ENCODE measurements around the genes LPAR6 and ARL11.

DNA sequence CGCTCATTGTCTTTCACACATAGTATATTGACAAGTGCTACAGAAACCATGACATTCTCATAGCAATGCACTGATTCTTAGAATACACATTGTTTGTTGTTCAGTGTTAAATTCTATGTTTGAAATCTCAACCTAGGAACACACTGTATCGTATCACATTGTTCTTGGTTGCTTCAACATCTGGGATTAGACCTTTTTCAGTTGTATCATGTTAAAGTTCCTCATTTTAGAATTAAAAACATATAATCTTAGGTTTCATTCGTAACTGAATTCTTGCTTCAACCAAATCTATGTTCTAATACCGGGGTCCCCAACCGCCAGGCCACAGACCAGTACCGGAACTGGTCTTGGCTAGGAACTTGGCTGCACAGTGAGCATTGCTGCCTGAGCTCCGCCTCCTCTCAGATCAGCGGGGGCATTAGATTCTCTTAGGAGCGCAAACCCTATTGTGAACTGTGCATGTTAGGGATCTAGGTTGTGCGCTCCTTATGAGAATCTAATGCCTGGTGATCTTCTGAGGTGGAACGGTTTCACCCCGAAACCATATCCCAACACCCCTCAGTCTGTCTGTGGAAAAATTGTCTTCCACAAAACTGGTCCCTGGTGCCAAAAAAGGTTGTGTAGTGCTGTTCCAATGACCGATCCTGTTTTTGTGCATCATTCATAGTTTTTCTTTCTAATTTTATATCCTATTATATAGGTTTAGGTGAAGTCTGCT lies 19.2 kb downstream of the ITM2B start:
- PRO-cap, result no peak
- RRBS, result no CpG with 5 or more reads among the region's 13 CpGs

DNA sequence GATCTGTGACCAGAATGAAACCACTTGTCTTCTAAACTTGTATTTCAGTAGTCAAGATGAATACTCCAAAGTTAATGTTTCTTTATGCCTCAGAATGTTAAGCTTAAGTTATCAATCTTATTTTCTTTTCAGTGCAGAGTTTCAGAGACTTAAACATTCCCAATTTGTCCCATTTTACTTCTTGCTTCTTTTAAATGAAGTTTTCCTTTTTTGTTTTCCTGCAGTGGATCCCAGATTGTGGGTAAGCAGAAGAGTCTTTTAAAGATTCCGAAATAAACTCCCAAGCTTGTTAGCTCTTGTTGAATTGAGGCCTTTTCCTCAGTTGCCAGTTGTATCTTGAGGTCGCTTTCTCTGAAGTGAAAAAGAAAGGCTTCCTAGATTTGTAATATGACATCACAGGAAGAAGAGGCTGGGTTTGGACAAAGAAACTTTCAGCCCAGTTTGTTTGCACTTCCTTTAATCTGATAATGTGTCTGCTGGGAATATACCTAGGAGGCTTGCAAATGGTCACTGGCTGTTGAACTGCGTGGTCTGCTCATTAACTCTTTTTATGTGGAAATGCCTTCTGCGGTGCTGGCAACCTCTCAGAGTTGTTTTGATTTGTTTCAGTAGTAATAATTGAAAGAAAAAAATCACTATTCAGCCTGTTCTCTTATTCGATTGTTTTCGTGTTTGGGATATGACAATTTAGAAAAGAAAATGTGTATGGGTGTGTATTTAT lies at the start of gene LPAR6:
Gene LPAR6 (minus strand): TSS at position 353 of the 721 bp plus-strand sequence.
- PRO-cap, result bidirectional peak, plus-strand start at position 500 of the sequence, minus-strand start at position 353 of the sequence
- RRBS, result no CpG with 5 or more reads among the region's 6 CpGs

GRCh38 chr13:48506696-48507559 lies 26.0 kb downstream of the RCBTB2 start:
- PRO-cap, result no peak
- RRBS, result no CpG with 5 or more reads among the region's 12 CpGs

DNA sequence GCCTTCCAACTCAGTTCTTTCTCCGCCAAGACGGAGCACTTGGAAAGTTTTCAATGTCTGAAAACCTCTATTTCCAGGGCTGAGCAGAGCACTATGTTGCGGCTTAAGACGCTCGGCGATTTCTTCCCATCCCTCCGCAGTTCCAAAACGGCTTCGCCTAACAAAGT lies 820 bp downstream of the RCBTB2 start:
- PRO-cap, result no peak
- RRBS, result no CpG with 5 or more reads among the region's 9 CpGs

DNA sequence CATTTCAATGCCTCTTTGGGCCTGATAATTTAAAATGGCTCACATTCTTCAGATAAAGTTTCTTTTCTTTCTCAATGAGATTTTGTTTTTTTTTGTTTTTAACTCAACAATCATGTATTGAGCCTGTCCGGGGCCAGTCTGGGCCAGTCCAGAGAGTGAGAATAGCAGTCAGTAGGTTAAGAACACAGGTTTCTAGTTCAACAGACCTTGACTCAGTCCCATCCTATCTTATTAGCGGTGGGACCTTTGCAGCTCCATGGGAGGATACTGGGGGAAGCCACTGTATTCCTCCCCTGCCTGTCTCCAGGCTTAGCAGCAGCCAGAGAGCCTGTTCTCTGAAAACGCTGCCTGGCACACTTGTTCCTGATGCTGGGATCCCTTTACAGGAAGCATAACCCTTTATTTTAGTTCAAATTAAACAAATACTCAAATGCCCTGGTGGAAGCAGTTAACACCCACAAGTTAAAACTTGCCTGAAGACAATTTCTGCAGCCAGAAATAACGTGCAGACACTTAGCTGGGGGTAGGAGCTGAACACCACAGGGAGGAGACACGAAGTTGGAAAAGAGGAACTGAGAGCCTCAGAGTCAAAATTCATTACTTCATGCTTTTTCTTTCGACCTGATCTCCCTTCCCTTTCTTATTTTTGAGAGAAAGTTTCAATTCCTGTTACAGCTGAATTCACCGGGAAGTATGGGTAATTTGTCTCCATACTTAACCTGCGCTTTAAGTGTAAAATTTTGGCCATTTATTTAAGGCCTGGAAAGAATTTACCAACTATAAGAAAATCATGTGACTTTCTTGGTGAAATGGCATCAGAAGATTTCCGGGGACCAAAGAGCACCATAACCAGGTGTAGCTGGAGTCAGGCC lies 46.1 kb upstream of the RCBTB2 start:
- PRO-cap, result no peak
- RRBS, result no CpG with 5 or more reads among the region's 9 CpGs

DNA sequence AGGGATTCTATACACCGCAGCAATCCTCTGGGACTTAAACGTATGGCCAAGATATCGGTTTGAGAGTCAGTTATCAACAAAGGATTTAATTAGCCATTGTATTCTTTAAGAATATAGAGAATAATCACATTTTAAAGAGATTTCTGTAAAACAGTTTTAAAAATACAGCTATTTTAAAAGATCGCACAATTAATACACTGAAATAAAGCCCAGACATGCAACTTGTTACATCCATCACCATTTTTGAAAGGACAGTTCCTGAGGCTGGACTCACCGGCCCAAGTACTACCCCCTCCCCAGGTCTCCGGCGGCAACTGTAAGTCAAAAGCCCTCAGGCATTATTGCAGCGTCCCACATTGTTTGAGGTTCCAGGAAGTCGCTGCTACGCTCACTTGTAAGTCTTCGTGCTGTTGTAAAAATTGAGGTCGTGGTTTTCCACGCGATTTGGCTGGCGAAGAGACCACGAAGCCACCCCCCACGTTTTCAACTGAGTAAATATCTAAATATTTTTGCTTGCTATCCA lies 750 bp upstream of the FNDC3A start:
- PRO-cap, result no peak
- RRBS, result no CpG with 5 or more reads among the region's 17 CpGs

GRCh38 chr13:49530295-49530899 lies 34.6 kb downstream of the PHF11 start:
- PRO-cap, result no peak
- RRBS, result no CpG with 5 or more reads among the region's 8 CpGs

DNA sequence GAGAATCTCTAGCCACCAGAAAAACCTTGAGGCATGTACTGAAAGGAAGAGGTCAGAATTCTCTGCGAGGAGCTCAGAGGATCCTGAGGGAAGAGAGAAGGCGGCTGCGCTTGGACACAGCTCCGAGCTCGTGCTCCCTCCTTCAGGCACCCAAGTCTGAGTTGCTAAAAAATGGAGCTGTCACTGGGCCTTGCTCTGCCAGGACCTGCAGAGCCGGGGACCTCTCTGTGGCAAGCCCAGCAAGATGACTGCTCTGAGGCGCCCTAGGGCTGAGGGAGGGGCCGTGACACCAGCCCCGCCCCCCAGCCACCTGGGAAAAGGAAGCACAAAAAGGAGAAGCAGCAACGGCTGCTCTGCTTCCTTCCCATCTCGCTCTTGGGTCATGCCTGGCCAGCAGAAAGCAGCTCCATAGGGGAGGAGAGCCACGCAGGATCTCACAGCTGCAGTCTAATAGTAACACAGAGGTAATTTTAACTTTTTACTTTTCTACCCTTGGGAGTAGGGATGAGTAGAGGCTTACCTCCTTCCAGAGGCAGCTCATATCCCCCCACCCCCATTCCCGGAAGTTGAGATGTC lies at the start of gene ARL11:
Gene ARL11 (plus strand): TSS at position 356 of the 576 bp plus-strand sequence.
- PRO-cap, result no peak
- RRBS, result no CpG with 5 or more reads among the region's 13 CpGs

DNA sequence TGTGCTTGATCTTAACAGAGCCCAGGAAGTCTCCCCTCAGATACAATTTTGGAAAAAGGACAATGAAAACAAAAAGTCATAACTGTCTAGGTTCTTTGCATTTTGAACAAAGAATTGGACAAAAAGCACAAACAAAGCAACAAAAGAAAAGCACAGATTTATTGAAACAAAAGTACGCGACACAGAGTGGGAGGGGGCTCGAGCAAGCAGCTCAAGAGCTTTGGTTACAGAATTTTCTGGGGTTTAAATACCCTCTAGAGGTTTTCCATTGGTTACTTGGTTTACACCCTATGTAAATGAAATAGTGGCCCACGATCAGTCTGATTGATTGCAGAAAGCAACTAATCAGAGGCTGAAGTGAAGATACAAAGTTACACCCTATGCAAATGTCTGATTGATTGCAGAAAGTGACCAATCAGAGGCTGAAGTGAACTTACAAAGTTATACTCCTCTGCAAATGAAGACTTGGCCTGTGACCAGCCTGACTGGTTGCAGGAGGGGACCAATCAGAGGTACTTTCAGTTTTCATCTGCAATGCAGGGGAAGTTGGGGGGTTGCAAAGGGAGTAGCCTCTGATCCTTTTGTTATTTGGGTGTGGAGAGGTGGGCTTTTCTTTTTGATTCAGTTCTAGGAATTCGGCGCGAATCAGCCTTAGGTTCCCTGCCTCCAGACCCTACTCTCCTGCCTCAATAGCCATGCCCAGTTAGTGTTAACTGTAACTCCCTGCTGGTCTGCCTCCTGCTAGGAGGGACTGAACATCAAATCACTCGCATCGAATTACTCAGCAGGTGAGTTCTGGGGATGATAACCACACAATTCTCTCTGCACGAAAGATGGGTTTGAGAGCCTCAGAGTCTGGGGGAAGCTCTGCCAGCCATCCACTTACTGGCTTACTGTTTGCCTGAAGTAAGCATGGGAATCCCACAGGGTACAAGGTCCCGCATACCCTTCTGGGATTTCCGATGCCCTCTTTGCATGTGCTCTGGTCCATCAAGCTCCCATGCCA lies 7.3 kb downstream of the ARL11 start:
- PRO-cap, result no peak
- RRBS, result no CpG with 5 or more reads among the region's 12 CpGs

DNA sequence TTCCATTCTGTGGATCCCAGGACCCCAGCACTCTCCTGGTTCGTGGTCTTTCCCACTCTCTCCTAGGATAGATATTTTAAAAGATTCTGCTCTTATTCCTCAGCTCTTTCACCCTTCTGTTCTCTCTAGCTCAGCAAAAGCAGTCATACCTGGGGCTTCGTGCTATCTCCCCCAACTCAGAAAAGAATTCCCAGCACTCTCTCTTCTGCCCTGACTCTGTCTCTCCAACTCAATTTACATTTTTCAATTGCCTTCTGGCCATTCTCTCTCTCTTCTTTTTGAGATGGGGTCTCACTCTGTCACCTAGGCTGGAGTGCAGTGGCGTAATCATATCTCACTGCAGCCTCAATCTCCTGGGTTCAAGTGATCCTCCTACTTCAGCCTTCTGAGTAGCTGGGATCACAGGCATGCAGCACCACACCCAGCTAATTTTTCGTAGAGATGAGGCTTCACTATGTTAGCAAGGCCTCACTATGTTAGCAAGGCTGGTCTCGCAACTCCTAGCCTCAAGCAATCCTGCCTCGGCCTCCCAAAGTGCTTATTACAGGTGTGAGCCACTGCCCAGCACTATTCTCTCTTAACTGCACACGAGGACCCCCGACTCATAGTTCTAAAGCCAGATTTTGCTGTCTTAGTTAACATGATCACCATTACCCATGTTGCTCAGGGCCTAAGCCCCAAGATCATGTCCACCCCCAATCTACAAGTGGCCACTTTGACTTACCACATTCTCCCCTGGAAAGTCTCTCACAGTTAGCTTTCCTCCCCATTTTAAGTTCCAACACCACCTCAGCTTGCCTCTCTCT lies 4.5 kb downstream of the EBPL start:
- PRO-cap, result no peak
- RRBS, result no CpG with 5 or more reads among the region's 8 CpGs

GRCh38 chr13:49996074-49996944 lies 533 bp upstream of the TRIM13 start:
- PRO-cap, result bidirectional peak, plus-strand start at chr13:49996378, minus-strand start at chr13:49996303; bidirectional peak, plus-strand start at chr13:49997042, minus-strand start at chr13:49996741
- RRBS, result 1% methylated on average over 30 of the region's 69 CpGs

DNA sequence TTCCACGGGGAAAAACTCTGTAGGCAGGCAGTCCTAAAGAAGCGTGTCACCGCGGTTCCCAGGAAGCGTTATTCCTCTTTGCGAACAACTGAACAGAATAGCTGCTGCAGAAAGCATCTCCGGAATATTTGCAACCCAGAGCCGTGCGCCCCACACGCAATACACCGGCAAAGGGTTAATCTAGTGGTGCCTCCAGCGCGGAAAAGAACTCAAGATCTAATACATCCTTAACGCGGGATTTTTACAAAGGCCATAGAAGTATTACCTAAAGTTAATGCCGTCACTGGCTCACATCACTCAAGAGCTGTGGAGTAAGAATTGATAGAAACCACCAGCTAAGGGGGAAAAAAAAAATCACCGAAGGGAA lies 65.1 kb downstream of the KCNRG start:
- PRO-cap, result no peak
- RRBS, result no CpG with 5 or more reads among the region's 17 CpGs

GRCh38 chr13:50122274-50123364 lies 107.4 kb downstream of the KCNRG start:
- PRO-cap, result no peak
- RRBS, result no CpG with 5 or more reads among the region's 5 CpGs

- PRO-cap, result no peak
- RRBS, result no CpG with 5 or more reads among the region's 18 CpGs
Observed at GRCh38 chr13:50128349-50128962, 113.2 kb downstream of the KCNRG start.

DNA sequence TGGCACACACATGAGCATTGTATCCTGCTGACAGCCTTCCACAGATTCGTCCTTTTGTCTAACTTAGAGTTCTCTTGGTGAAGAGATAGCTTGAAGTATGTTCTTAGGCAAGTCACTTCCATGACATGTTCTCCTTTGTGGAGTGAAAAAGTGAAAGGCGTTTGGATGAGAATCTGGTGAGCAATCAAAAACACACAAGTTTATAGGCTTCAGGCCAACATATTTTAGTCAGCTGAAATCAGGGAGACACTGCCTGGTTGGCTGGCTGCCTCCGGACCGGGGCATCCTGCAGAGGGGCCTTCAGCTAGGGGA lies 193.1 kb downstream of the KCNRG start:
- PRO-cap, result unidirectional peak, plus-strand start at position 227 of the sequence
- RRBS, result no CpG with 5 or more reads among the region's 4 CpGs

DNA sequence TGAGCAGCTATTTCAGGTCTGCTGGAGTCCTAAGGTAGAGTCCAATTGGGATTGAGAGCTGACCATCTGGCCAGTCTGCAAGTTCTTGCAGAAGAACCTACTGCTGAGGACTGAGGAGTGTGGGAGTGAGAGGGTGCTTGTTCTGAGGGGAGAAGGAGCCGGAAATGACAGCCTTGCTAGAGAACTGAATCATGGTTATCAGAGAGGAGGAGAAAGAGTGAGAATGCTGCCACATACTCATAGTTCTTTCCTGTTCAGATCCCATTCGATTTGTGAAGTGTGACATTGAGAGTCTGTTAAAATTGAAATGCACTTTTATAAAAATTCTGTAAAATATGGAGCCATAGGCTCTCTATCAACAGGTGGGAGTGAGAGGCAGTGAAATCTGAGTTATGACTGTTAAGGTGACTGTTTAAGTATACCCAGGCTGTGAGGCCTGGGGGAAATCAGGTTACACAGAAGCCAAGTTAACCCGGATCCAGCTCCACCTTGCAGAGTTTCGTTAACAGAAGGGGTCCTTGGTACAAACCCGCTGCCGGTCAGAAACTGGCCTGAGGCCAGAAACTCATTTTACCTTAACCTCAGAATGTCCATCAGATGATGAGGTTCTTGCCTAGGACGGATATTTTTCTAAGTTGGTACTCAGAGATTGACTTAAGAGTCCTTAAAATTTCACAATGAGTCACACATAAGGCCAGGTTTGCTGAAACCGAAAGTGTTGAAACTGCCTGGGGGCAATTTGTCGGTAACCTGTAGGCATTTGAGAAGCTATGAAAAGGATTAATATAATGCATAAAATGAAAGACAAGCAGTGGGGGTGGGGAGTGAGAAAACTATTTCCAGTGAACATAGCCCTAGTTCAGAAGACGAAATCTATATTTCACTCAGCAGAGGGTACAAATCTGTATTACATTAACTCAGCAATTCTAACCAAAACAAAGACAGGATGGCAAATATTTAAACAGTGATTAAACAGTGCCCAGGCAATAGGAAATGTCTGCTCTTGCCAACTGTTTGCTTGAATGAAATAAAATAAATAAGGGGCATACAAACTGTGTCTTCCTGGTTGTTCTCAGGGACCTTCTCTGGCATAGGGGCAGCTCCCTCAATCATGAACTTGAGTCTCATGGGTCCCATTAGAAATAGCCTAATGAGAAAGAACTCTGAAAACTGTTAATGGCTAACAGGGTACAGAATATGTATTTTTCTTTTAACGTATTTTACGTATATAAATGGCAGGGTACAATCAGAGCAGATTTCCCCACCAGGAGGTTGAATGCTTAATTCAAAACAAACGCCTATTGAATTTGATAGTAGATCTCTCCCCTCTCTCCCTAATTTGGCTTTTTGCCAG lies 350.6 kb downstream of the KCNRG start:
- PRO-cap, result no peak
- RRBS, result 9% methylated on average over 4 of the region's 13 CpGs

GRCh38 chr13:50411407-50411942 lies 396.2 kb downstream of the KCNRG start:
- PRO-cap, result no peak
- RRBS, result no CpG with 5 or more reads among the region's 3 CpGs

DNA sequence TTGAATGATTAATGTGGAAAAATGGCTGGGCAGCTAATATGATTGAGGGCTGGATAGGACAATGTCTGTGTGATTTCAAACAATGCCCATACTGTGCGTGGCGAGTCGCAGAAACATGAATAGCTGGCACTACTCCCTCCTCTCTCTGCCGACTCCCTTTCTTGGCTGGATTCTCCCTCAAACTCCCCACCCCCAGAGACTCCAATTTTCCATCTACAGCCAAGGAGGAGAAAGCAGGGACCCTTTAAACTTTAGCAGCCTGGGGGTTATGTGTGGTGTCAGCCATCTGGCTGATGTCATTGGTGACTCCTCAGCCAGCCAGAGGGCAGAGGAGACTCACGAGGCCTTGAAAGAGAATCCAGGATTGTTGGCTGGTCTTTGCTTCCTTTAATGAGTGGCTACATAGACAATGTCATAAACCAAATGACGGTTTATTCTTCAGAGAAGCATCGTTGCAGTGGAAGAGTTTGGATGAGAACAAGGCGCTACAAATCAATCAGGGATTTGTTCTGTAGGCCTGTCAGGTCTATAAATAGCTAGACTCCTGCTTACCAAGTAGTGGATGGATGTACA lies 165.6 kb downstream of the DLEU7 start:
- PRO-cap, result no peak
- RRBS, result no CpG with 5 or more reads among the region's 8 CpGs

DNA sequence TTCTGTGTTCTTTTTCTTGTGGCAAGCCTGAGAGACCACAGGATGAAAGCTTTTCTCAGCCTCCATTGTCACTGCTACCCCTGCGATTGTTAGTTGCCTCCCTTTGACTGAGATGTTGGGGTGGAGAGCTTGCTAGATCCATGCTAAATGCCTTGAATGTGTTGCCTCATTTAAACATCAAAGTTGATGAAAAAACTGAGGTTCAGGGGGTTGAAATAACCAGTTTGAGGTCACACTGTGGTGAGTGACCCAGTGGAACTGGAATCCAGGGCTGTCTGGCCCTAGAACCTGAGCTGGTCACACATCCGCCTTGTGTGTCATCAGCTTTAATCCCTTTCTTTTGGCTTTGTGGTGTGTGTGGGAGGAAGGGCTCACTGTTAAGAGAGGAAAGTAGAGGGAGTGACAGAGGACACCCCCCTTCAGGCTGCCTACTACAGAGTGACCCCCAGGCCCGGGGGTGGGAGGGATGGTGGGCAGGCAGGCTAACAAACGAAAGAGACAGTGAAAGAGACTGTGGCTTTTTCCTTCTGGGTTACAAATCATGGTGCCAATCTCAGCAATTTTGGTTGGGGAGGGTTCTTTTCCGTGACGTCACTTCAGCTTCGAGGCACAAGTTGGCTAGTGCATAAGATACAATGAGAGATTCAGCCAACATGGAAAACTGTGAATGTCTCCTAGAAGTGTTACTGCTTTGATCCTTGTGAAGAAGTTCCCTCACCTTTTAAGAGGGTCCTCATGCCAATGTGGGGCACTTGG lies 165.0 kb downstream of the DLEU7 start:
- PRO-cap, result no peak
- RRBS, result no CpG with 5 or more reads among the region's 7 CpGs

DNA sequence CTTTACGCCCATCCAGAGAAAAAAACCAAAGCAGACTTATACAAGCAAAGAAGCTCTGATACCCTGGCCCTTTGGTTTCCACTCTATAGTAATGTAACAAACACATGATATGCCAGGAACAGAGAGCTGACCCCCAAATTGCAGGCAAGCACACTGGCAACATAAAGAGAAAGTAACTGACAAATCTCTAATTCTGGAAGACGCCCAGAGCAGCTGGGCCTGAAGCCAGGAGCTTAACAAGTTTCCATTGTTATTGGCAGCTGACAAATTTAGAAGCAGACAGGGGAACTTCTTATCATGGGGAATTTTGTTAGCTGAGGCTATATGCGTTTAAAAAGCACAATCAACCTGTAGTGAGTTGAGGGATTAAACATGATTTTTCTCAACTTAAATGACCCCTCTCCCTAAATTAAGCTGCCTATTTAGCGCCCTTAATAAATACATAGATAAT lies 158.0 kb downstream of the DLEU7 start:
- PRO-cap, result no peak
- RRBS, result no CpG with 5 or more reads among the region's 4 CpGs